Tibial nerve (tissue), 3 donors: ENCODE measurements around the genes ARL8A and LGR6.

DNA sequence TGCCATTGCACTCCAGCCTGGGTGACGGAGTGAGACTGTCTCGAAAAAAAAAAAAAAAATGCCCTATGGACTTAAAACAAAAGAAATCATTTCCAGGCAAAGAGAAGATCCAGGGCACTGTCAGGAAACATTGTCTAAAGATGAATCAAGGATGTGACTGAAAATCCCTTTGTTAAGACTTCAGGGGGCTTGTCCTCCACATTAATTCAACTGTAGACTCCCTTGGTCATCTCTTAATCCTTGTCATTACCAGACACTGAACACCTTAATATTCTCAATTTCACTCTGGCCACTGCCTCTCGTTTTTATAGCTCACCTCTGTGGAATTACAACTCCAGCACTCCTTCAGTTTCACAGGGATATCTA, 20.8 kb downstream of the ELF3 start:
- PRO-cap = no peak
- RAMPAGE, long total RNA, 3 experiments = no peak in any of the 3 experiments

- PRO-cap = no peak
- RAMPAGE, long total RNA, 3 experiments = no peak in any of the 3 experiments
These were observed 15.5 kb upstream of the GPR37L1 start for GRCh38 chr1:202107161-202107689.

DNA sequence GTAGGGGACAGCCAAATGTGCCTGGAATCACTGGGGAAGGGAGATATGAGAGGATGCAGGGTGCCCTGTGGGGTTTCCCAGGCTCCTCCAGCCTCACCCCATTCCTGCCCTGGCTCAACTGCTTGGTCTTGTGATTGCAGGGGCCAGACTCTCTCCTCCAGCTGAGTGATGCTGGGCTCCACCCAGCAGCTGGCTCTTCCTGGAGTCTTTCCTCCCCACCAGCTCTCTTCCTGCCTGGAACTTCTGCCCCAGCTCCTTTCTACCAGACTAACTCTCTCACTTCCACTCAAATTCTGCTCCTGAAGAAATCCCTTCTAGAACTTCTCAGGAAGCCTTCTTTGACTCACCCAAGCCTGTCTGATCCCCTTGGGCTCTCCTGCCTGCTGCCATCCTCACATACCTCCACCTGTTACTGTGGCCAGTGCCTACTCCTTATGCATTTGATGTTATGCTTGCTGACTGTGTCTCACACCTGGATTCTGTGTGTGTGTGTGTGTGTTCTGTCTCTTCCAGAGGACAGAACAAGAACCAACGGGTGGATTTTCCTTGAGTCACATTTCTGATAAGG, 9.2 kb upstream of the GPR37L1 start:
- PRO-cap = no peak
- RAMPAGE, long total RNA, 3 experiments = no peak in any of the 3 experiments

DNA sequence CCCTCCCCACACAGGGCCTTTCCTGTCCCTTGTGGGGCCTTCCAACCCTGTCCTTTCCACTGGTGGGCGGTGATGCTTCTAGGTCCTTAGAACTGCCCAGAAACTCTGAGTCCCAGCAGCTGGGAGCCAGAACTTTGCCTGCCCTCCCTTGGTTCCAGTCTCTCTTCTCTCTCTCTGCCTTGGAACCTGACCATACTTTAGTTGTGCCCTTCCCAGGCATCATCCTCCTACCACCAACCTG, 5.9 kb downstream of the GPR37L1 start:
- PRO-cap = no peak
- RAMPAGE, long total RNA, 3 experiments = no peak in any of the 3 experiments

DNA sequence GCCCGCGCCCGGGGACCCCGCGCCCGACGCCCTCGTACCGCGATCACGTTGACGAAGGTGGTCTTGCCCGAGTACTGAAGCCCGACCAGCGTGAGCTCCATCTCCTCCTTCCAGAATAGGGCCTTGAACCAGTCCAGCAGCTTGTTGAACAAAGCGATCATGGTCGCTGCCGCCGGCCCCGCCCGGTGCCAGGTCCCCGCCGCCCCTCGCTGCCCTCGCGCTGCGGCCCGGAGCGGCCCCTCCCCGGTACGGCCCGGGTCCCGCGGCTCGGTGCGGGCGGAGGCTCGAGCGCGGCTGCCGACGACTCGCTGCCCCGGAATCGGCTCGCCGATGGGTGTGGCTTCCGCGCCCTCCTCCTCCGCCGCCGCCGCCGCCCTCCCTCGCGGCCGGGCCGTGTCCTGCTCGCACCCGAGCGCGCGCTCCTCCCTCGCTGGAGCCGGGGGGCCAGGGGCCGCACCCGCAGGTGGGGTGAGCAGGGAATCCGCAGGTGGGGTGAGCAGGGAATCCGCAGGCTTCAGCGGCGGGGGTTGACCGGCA, at the start of gene ARL8A:
TSS of gene ARL8A (minus strand) at position 326 of the 537 bp plus-strand sequence.
- PRO-cap = bidirectional peak, plus-strand start at position 383 of the sequence, minus-strand start at position 321 of the sequence
- RAMPAGE, long total RNA, 3 experiments = no peak in any of the 3 experiments

GRCh38 chr1:202153407-202154296, 6.8 kb downstream of the PTPN7 start:
- PRO-cap = no peak
- RAMPAGE, long total RNA, 3 experiments = no peak in any of the 3 experiments

DNA sequence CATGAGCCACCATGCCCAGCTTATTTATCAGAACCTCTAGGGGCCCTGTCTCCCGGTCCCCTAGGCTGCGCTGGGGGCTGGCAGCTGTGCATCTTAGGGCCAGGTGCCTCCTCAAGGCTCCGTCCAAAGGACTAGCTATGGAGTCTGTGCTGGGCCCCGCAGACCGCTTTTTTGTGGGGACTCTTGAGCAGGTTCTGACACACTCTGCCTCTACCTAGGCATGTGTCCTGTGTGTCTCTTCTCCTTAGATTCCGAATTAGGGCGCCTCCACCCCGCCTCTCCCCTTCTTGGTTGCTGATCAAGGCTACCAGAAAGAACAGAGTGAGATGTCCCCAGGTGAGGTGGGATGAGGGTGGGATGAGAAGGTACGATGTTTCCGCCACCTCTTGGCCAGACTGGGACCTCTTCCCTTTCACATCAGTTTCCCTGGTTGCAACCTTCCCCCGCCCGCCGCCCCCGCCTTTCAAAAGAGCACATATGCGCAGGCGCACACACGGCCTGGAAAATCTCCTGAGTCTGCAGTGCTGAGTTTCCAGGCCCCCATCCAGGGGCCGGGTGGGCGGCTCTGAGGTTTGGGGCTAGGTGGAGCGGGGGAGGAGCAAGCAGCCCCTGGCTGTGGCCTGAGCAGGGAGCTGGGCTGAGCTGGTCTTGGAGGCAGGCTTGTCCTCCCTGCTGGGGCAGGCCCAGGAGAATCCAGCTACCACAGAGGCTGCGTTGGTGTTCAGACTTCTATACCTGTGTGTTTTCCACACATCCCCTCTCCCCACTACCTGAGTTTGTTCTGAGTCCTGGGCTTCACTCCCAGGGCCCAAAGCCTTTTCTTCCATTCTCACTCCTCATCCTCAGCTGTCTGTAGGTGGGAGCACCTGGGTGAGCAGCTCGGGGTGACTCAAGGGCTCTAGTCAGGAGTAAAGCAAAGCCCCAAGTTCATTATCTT, 5.2 kb upstream of the PTPN7 start:
- PRO-cap = no peak
- RAMPAGE, long total RNA, 3 experiments = no peak in any of the 3 experiments

DNA sequence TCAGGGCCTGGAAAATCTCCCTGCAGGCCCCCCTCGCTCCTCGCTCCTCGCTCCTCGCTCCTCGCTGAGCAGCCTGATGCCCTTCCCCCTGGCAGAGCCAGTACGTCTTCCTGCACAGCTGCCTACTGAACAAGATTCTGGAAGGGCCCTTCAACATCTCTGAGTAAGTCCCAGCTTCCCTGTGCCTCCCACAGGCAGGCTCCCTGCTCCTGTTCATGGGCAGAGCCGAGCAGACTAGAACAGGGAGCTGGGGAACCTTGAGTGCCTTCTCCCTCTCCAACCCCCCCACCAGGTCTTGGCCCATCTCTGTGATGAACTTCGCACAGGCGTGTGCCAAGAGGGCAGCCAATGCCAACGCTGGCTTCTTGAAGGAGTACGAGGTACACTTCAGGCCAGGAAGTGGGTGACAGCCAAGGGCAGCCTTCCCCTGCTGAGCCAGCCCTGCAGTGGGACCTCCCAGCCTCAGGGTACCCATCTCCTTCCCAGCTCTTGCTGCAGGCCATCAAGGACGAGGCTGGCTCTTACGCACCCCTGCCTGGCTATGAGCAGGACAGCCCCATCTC, 6.5 kb upstream of the LGR6 start:
- PRO-cap = no peak
- RAMPAGE, long total RNA, 3 experiments = no peak in any of the 3 experiments

GRCh38 chr1:202193498-202194265, at the start of gene LGR6:
TSS of gene LGR6 (plus strand) at chr1:202193799.
- PRO-cap = no peak
- RAMPAGE, long total RNA, 3 experiments = no peak in any of the 3 experiments

- PRO-cap = no peak
- RAMPAGE, long total RNA, 3 experiments = no peak in any of the 3 experiments
These were observed 172.0 kb downstream of the PPP1R12B start for GRCh38 chr1:202520141-202521270.

GRCh38 chr1:202643181-202644129, 66.8 kb downstream of the SYT2 start:
- PRO-cap = no peak
- RAMPAGE, long total RNA, 3 experiments = no peak in any of the 3 experiments

- PRO-cap = no peak
- RAMPAGE, long total RNA, 3 experiments = start-site peak on the minus strand in 1 of 3 experiments, at chr1:202762309-202762356 at its widest, 5 reads per replicate
These were observed 46.1 kb downstream of the KDM5B start for GRCh38 chr1:202762036-202762642.

DNA sequence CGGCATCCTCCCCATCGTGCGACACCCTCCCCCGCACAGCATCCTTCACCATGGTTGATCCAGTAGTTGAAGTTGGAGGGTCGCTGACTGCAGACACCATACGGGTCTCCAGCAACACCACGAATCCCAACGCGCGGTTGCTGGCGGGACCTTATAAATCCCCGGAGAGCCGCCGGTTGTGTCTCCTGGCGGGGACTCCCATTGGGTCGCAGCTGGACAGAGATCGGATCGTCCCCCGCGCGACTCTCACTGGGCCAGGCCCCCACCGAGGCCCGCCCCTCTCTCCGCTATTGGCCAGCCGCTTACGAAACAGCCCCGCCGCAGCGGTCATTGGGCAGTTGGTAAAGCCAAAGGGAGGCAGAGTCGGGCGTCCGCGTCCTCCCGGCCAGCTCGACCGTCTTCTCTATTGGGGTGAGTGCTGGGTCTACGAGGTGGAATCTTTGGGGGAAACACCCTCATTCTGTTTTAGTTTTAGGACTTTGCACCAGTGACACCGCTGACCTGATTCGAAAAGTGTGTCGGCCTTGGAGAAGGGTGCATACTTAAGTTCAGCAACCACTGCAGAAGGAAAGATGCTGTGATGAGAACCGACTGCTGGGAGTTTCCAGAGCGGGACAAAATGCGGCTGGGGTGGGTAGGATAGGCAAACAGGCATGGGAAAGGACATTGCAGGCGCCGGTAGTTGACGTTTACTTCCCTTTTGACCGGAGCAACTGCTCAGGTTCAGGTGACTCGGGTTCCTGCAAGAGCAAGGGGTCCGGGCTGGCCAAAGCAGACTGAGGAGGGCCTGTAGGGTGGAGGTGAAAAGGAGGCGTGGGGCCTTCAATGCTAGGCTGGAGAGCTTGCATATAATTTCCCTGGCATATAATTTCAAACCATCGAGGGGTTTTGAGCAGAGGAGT, 27.3 kb downstream of the RABIF start:
- PRO-cap = bidirectional peak, plus-strand start at position 337 of the sequence, minus-strand start at position 128 of the sequence
- RAMPAGE, long total RNA, 3 experiments = start-site peak on the minus strand in 1 of 3 experiments, centred at position 226 of the sequence, 8 reads per replicate

GRCh38 chr1:202940835-202941881, 14.1 kb upstream of the KLHL12 start:
- PRO-cap = no peak
- RAMPAGE, long total RNA, 3 experiments = no peak in any of the 3 experiments

DNA sequence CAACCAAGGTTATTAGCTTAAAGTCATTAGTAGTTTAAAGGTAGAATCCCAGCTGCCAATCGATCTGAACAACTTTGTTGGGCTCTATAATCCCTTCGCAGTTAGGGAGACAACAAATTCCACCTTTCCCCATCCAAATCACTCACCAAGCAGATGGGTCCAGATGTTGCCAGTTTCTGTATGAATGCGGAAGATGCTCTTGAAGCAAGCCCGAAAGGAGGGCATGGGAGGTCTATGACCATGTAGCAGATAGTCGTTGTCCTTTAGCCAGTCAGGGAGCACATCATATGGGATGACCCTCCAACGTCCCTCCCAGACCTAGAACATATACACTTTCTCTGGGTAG, 11.8 kb downstream of the ADIPOR1 start:
- PRO-cap = no peak
- RAMPAGE, long total RNA, 3 experiments = no peak in any of the 3 experiments

DNA sequence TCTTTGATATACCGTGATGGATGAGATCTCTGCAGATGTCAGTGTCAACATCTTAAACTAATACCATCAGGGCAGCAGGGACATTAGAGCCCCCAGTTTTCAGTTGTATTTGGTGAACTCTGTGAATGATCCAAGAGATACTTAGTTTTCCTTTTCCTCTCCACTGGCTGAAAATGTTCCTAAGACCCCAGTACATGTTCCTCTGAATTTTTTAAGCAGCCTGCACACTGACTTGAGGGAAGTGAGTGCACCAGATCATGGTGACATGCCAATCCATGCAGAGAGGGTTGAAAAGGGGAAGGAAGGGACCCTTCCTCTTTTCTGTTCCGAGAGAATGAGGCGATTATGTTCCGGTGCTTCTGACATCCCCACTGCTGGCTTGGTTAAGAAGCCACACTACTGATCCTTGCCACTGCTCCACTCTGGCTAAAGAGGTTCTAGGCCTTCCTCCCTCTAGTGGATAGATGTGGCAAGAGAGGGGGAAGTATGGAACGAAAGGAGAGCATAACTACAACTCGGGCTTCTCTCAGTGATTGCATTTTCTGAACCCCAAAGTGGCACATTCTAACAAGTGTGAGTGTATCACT, 1.8 kb upstream of the CYB5R1 start:
- PRO-cap = no peak
- RAMPAGE, long total RNA, 3 experiments = no peak in any of the 3 experiments

- PRO-cap = no peak
- RAMPAGE, long total RNA, 3 experiments = no peak in any of the 3 experiments
These were observed 1.4 kb downstream of the MYOG start for GRCh38 chr1:203084505-203084808.

DNA sequence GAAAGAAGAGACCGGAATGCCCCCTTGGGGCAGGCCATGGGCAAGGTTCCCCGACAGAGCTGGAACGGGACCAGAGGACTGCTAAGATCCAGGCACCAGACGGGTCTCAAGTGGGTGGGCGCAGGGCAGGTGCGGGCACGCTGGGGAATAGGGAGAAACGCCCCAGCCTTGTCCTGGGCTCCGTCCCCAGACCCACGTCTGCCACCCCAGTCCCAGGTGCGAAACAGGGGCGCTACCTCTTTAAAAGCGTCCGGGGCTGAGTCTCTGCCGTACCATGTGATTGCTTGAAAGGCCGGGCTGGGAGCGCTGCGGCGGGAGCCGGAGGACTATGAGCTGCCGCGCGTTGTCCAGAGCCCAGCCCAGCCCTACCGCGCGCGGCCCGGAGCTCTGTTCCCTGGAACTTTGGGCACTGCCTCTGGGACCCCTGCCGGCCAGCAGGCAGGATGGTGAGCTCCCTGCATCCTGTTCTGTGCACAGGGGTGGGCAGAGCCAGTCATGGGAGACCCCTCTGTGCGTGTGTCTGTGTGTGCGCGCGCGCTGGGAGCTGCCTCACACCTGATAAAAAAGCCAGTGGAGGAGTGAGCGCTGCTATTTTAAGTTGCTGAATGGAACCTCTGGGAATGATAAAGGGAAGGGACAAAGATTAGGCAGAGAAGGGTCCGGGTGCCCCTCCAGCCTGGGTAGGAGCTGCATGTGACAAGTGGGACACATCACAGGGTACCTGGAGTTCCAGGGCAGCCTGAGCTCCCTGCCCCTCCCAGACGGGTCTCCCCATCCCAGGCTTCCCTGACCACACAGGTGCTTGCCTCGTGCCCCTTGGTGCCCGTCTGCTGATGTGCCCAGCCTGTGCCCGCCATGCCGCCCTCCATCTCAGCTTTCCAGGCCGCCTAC, 706 bp downstream of the ADORA1 start:
- PRO-cap = unidirectional peak, plus-strand start at position 287 of the sequence
- RAMPAGE, long total RNA, 3 experiments = no peak in any of the 3 experiments

GRCh38 chr1:203177231-203178026, 1.8 kb upstream of the MYBPH start:
- PRO-cap = no peak
- RAMPAGE, long total RNA, 3 experiments = no peak in any of the 3 experiments

DNA sequence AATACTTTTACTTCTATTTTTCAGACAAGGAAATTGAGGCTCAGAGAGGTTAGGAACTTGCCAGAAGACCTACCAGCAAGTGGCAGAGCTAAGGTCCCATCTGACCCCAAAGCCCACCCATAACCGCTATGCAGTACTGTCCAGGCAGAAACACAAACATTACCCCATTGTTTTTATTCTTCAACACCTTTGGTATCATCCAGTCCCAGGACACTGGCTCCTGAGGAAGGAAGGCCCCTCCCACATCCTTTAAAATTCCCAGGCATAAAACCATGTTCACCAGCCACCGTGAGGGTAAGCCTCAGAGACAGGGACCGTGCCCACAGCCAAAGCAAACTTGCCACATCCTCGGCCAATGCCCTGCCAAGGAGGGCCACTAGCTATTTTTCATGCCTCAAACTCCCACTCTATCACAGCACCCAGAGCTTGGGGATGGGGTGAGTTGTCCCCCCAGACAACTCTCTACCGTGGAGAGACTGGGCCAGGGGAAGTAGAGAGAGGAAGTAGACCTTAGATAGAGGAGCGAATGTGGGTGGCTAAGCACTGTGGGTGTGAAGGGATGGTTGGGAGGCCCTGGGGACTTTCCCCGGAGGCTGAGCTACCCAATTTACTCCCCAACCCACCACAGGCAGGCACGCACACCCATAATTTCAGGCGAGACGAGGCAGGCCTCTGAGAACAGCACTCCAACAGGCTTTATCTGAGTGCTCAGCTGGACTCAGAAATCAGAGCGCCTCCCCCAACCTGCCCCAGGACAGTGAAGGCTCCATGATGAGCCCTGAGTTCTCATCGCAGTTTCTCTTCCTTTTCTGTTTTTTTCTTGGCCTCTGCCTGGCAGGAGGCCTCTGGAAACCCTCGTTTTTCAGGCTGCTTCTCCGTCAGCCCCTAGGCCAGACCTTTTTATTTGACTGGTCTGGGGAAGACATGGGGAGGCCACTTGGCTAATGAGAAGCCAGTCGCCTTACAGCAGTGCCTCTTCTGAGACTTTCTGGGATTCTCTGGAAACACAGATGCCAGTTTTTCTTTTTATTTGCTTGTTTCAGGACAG, 15.9 kb upstream of the BTG2 start:
- PRO-cap = unidirectional peak, plus-strand start at position 297 of the sequence
- RAMPAGE, long total RNA, 3 experiments = no peak in any of the 3 experiments